Metastatic Lung Carcinoma in the Adrenal Gland (tissue), 1 donor: Measurements from ENCODE around the gene TECTA.

DNA sequence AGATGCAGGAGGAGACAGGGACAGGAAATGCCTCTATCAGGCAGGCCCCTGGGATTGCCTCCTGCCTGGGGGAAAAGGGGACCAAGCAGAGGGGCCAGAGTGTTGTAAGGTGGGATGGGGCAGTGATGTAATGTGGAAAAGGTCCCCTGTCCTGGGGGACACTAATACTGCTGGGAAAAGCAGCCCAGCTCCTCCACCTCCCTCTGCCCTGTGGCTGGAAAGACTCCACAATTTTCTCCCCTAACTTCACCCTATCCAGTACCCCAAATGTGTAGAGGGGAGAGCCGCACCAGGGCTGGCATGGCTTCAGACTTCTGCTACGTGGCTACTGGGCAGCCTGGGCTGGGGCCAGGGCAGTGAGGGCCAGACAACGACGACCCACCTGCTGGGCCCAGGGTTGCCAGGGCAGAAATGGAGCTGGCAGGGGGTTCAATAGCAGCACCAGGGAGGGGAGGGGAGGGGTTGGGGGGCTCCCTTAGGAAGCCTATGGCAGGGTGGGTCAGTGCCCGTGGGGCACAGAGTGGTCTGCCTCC, 66.4 kb downstream of the NECTIN1 start:
- PRO-cap = no peak

- PRO-cap = no peak
Observed at GRCh38 chr11:119739843-119740125, 10.8 kb upstream of the NECTIN1 start.

DNA sequence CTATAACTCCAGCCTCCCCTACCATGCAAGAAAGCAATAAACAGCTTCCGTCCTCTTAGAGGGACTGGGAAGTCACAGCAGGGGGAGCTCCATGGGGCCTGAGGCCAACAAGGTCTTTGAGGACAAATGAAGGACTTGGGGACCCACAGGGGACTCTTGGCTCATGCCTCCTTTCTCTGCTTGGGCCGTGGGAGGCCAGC, 159.2 kb upstream of the NECTIN1 start:
- PRO-cap = no peak

GRCh38 chr11:120091737-120092287, 46.1 kb downstream of the TRIM29 start:
- PRO-cap = no peak

- PRO-cap = no peak
Observed at GRCh38 chr11:120111379-120111716, 26.6 kb downstream of the TRIM29 start.

GRCh38 chr11:120120620-120121083, 17.3 kb downstream of the TRIM29 start:
- PRO-cap = no peak

- PRO-cap = no peak
Observed at GRCh38 chr11:120137125-120137749, 676 bp downstream of the TRIM29 start.

DNA sequence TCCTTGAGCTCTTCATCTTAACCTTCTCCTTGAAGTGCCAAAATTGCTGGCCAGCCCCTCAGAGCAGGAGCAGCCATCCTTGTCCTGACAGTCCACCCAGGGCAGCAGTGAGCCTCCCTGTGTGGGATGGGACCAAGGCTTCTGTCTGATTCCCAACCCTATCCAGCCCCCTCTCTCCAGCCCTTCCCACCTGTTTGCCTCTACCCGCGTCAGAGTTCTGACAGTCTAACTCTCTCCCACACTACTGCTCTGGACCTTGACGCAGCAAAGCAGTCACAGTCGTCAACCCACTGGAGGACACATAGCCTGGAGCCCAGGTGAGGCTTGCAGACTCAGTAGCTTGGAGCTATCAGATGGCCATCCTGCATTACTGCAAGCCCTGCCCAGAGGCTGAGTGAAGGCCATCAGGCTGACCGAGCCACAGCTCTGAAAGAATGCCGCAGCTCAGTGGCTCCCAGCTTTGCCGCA, 3.7 kb downstream of the OAF start:
- PRO-cap = no peak

GRCh38 chr11:120228813-120229677, 10.9 kb upstream of the POU2F3 start:
- PRO-cap = no peak

GRCh38 chr11:120230818-120231168, 9.1 kb upstream of the POU2F3 start:
- PRO-cap = no peak

DNA sequence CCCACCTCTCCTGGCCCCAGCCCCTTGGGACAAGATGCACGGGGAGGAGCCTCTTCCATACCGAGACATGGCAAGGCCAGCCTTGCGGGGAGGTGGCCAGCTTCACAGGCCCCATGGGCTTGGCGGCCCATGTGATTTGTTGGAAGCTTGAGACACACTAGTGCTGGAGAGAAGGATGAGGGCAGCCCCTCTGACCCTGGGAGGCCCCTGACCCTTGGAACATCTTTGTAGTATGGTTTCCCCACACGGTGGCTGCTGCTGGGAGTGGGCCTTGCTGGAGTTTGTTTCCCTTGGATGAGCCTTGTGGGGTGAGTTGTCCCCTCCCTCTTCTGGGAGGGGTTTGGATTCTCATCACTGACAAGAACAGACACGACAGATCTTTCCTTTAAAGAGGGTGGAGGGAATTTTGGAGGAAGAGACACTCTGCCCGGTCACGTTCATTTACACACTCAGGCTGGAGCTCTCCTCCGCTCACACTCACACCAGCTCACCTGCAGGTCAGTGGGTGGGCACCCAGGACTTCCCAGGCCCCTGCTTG, 31.6 kb downstream of the POU2F3 start:
- PRO-cap = no peak

GRCh38 chr11:120334892-120335444, 1.2 kb upstream of the ARHGEF12 start:
- PRO-cap = no peak

DNA sequence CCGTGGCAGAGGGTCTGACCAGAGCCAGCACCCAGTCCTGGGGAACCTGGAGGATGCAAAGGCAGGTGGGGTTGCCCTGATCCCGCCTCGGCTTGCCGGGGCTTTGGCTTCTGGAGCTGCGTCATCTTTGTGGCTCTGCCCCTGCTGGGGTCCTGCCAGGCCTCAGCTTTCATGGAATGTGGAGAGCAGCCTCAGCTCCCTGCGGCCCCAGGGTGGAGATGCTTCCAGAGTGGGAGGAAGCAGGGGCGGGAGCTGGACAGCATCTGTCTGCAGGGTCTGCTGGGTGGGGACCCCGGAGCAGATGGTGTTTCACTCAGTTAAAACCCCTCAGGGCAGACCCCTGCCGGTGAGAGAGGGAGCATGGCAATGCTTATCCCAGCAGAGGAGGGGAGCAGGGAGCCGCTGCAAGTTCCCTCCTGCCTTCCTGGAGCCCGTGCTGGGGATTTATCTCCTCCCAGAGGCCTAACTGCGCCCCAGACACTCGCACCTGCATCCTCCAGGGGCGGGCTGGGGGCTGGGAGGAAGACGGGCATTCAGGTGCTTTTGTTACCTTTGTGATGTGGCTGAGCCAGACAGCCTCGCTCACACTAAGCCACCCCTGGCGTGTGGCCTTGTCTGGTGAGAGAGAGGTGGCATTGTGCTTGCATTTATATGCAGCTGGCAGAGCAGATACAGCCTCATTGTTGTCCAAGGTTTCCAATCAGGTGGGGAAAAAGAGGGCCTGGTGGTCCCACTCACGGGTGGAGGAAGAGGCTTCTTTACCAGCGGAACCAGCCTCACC, 15.7 kb downstream of the GRIK4 start:
- PRO-cap = no peak

- PRO-cap = no peak
Observed at GRCh38 chr11:120563445-120563936, 51.9 kb downstream of the GRIK4 start.

DNA sequence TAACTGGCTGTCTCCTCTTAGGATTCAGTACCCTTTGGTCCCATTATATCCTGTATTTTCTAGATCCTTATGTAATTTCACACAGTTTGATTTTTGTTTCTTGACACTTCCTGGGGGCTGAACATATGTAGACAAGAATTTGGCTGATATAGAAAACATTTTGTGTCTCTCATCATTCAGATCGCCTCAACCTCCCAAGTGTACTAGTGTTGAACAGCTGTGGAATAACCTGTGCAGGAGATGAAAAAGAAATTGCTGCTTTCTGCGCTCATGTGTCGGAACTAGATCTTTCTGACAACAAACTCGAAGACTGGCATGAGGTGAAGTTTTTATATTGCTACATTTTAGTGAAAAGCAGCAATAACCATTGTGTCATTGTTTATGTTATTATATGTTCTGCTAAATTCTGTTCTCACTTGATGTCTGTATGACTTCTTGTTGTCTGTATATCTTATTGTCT, 23.5 kb downstream of the TBCEL start:
- PRO-cap = no peak

DNA sequence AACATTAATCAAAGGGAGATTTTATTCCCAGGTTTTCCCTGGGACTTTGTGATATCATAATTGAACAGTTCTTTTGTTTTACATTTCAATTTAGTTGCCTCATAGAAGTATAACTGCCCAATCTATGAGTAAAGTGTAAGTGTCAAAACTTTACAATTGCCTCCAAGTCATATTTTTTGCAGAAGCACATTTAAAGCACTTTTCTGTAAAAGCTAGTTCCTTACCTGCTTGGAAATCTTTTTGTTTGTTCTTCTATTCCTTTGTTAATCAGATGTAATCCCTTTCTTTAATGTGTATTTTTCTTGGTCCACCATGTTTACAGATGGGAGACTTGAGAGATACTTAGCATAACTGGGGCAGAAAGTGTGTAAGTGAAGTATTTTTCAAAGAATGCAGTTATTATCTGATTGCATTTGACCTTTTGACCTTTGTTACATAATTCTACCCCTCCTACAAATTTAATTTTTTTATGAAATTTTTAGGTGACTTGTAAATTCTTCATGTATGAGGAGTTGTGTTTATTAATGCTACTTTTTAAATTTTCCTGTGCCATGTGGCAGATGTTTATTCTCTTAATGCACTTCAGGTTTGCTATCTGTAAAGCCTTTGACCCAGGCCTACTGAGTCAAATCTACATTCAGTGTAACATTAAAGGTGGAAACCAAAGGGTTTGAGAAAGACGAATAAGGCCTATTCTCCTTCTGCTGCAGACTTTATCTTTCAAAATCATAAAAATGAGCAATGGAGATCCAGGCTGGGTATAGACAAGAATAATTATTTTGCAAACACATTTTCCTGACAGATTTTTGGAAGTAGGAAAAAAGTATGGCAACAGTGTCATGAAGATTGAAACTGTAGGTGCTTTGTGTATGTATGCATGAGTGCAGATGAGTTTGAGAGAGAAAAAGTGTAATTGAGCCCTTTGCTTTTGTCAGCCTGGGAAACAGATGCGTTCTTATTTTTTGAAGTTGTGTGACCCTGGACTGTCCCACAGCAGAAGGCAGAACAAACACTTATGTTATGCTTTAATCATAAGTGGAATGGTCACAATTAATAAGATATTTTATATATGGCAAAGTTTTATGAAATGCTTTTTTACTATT, 12.5 kb upstream of the TECTA start:
- PRO-cap = no peak

GRCh38 chr11:121101019-121101397, at the start of gene TECTA:
Gene TECTA (plus strand): TSS chr11:121101243.
- PRO-cap = no peak

DNA sequence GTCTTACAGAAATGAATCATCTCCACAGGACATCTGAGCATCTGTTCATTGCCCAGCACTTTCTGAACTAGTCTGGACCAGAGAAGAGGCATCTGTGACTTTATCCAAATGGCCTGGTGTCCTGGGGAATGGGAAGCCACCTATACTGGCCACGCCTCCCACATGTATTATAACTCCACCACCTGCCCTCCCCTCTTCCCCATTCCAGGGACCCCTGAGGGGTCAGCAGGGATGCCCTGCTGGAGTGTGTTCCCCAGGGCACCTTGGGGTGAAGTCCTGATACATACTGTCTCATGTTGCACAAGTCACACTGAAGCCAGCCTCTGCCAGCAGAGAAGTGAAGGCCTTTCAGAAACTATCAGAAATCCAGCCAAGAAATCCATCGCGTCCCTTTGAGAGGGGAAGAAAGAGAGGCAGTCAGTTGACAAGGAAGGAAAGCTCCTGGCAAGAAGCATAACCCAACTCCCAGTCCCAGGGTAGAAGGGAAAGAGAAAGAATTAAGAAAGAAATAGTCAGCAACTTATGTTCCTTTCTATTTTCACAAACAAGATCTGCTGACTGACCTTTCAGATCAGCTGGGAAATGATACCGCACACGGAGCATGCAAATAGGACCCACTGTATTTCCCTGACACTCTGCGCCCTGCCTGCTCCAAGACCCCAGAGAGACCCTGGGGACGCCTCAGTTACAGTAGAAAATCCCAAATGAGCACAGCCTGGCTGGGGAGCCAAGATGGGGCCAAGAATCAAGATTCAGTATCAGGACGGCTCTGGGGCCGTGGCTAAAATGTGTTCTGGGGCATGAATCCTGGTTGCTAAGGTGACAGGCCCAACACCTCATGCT, 45.3 kb downstream of the SC5D start:
- PRO-cap = no peak

DNA sequence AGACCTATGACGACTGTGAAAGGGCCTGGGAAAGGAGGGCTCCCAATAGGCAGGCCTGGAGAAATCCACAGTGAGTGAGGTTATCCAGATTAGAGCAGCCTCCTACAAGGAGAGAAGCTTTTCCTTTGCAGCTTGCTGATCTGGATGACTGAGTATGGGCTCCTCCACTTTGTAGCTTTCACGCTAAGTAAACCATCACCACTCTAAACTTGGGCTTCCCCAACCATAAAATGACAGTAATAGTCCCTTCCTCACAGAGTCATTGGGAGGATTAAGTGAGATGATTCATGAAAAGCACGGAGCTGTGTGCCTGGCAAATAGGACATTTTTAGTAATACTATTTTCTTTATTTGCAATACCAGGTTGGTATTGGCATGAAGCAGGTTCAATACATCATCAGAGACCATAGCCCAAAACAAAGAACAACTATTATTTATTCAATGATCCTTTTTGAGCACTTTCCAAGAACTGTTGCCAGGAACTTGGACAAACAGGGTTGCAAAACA, 65.2 kb downstream of the SC5D start:
- PRO-cap = no peak

DNA sequence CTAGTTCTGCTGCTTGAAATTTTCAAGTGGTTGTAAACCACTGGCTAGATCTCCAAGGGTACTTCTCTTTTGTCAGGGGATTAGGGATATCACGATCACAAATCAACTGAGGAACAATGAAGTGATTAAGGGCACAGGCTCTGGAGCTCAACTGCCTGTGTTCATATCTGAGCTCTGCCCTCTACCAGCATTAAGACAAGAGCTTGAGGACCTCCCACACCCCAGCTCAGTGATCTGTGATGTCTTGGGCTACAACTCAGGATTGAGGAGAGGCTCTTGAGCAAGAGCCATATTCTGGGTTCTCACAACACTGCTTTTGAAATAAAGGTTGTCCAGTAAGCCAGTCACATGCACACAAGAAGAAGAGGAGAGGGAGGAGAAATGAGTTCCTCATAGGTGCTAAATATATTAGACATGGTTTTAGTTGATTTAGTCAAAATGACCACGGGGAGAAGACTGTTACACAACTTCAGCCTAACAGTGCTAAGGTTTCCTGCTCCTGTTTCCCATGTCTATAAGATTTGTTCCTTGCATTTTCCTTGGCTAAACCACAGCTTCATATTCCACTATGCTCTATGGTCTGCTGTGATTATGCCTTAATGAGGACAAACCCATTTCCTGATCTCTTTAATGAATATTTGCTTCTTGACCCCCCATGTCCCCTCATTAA, 15.9 kb upstream of the SORL1 start:
- PRO-cap = no peak